NCI-H460 (cell line): ENCODE measurements around the genes ZW10 and BUD13.

DNA sequence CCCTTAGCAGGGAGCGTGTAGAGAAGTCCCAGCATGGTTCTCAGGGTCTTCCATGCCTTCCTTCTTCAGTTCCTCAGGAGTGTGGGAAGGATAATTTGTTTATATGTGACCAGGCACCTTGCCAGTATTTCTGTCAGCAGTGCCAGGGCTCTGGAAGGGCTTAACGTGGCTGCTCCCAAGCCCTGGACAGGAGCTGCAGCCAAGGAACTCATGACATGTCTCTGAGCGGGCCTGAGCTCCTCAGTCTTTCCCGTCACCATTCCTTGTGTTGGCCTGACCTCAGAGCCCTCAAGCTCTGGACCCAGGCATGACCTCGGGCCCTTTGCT is 264.0 kb upstream of the PLET1 start:
RAMPAGE:
- cytosol, long total RNA, result no peak
- long total RNA, result no peak
- nucleus, long total RNA, result no peak

DNA sequence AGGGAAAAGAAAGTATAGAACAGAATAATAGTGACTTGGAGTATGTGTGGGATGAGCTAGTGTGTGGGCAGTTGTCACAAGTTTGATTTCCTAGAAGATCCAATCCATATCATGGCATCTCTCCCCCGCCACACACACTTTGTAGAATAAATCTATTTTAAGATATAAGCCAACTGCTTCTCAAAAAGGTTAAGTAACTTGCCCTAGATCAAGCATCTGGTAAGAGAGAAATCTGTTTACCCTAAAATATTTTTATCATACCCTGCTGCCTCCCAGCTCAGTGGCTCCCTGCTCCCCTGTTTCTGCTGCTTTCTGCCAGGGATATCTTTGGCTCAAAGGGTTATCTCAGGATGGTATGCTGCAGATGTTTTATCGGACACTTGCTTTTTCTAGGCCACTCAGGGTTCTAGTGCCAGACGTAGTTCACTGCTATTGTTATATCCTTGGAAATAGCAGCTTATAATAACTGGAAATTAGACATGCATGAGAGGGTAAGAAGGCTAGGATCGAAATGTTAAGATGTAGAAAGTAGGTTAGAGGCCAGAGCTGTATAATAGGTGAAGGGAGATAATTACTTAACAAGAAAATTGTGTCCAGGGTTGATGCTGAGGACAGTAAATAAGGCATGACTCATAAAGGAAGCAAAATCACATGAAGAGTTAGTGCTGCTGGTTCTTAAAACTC is 129.9 kb downstream of the NCAM1 start:
RAMPAGE:
- cytosol, long total RNA, result no peak
- long total RNA, result no peak
- nucleus, long total RNA, result no peak

DNA sequence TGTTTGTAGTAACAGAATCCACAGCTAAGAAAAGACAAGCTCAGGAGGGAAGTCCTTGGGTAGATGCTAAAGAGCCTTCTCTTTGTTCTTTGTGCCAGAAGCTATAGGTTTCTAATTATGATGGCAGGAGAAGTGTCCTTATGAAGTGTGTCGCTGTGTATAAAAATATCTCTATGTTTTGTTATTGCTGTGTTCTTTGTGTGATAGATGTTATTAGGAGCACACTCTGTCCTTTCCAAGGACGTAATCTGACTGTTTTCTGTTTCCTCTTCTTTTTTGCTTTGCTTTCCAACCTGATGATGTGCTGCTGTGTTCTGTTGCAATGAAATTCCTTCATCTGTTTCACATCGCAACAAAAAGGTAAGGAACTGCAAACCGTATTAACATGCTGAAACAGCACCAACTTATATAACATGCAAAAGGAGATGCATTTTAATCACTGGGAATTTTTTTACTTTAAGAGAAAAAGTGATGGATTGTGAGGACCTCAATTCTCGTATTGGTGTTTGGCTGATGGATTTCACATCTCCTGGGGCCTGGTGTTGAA is 171.9 kb downstream of the NCAM1 start:
RAMPAGE:
- cytosol, long total RNA, result no peak
- long total RNA, result no peak
- nucleus, long total RNA, result no peak

RAMPAGE:
- cytosol, long total RNA, result no peak
- long total RNA, result no peak
- nucleus, long total RNA, result no peak
Measured at GRCh38 chr11:113399314-113399778, 11.8 kb downstream of the ANKK1 start.

DNA sequence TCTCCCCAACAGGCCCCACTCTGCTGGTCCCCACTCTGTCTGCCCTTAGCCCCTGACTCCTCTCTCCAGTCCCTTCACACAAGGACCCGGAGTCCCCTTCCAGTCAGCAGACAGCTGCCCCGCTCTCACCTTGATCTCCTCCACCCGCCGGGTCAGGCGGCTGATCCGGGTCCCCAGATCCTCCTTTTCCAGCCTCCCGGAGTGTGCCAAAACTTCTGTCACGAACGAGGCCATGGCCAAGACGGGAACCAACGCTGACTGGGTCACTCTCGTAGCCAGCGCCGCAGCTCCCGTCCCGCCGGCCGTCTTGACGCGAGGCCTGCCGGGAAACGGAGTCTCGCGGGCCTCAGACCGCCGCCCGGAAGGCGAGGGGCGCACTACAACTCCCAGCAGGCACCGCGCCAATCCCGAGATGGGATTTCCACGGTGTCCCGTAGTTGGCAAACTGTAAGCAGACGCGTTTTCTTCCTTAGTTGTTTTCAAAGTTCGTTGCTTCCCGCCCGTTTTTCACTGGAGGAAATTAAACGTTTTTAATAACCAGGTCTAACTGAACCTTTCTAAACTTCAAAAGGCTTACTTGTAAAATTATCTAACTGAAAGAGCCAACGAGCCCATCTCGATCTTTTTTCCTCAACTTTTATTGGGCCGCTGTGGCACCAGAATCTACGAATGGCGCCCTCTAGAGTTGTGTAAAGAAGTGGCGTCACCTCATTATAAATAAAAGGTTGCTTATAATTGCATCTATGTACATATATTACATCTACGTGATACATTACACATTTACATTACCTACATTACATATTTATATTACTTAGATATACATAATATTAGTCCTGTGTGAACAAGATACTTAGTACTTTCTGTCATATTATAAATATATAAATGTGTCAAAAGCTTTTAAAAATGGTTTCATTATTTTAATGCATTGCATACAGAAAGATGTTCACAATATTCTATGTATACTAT is at the start of gene ZW10:
Gene ZW10 (minus strand): TSS at position 260 of the 966 bp plus-strand sequence.
RAMPAGE:
- cytosol, long total RNA, result start-site peak on the minus strand centred at position 279 of the sequence, 72 bp wide, 268 and 356 reads in 2 replicates
- long total RNA, result start-site peak on the minus strand centred at position 260 of the sequence, 35 bp wide, 45 and 97 reads in 2 replicates
- nucleus, long total RNA, result start-site peak on the minus strand centred at position 279 of the sequence, 72 bp wide, 282 and 62 reads in 2 replicates

RAMPAGE:
- cytosol, long total RNA, result no peak
- long total RNA, result no peak
- nucleus, long total RNA, result no peak
Measured at GRCh38 chr11:114150894-114151161, 91.3 kb downstream of the ZBTB16 start.

GRCh38 chr11:114172165-114172967 is 112.9 kb downstream of the ZBTB16 start:
RAMPAGE:
- cytosol, long total RNA, result no peak
- long total RNA, result no peak
- nucleus, long total RNA, result no peak

RAMPAGE:
- cytosol, long total RNA, result no peak
- long total RNA, result no peak
- nucleus, long total RNA, result no peak
Measured at GRCh38 chr11:114208540-114209051, 87.6 kb upstream of the NNMT start.

DNA sequence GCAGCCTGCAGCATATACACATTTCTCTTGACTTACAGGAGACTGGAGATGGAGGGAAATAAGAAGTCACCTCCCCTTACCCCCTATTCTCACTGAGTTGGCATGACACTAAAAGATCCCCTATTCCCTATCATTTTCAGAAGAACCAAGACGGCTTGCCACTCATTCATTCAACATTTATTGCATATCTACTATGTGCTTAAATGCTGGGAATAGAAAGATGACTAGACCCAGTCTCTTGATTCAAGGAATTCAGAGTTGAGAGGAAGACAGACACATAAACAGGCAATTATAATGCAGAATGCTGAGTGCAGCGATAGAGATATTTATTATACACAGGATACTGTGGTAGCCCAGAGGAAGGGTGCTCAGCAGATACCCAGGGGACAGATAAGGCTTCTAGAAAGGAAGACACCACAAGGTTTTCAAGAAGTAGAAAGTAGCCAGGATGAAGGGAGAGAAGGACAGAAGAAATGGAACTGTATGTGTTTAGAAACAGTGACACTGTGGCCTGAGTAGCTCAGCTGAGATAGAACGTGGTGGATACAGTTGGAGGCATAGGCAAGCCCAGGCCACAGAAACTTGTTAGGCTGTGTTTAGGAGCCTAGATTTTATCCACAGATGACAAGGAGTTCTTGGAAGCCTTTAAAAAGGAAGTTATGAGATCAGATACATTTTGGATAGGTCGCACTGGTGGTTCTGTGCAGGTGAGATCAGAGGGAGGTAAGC is 79.4 kb upstream of the NNMT start:
RAMPAGE:
- cytosol, long total RNA, result no peak
- long total RNA, result no peak
- nucleus, long total RNA, result no peak

DNA sequence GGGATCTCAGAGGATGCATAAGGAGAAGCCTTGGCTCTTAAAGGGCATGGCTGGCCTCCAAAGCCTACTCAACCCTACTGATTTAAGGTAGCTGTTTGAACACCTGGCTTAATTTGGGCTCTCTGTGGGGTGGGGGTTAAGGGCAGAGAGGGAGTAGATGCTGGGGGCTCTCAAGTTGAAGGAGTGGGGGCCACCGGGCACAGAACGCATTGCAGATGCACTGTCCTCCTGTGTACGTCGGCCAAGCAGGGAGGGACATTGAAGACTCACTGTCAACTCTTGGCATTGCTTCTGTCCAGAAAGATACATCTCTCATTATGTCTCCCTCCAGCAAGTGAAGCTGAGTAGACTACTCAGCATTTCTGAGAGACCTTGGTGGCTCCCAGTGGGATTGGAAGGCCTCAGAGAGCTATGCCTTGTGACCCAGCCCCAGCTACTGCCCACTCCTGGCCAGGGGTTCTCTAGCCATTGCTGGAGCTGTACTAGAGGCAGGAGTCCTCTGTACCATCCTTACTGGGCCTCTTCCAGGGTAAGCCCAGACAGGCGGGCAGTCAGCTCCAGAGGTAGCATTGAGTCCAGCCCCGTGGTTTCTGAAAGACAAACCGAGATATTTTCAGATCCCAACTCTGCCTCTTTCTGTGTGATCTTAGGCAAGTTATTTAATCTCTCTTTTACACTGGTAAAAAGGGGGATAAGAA is 56.8 kb upstream of the NNMT start:
RAMPAGE:
- cytosol, long total RNA, result no peak
- long total RNA, result no peak
- nucleus, long total RNA, result no peak

RAMPAGE:
- cytosol, long total RNA, result no peak
- long total RNA, result no peak
- nucleus, long total RNA, result no peak
Measured at GRCh38 chr11:114252450-114253404, 43.5 kb upstream of the NNMT start.

DNA sequence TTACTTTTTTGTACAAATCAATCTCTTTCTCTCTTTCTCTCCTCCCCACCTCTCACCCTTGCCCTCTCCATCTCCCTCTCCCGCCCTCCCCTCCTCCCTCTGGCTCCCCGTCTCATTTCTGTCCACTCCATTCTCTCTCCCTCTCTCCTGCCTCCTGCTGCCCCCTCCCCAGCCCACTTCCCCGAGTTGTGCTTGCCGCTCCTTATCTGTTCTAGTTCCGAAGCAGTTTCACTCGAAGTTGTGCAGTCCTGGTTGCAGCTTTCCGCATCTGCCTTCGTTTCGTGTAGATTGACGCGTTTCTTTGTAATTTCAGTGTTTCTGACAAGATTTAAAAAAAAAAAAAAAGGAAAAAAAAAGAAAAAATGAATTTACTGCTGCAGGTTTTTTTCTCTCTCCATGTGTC is 40.8 kb upstream of the NNMT start:
RAMPAGE:
- cytosol, long total RNA, result no peak
- long total RNA, result no peak
- nucleus, long total RNA, result no peak

GRCh38 chr11:114280472-114281128 is 15.6 kb upstream of the NNMT start:
RAMPAGE:
- cytosol, long total RNA, result no peak
- long total RNA, result no peak
- nucleus, long total RNA, result no peak

GRCh38 chr11:114285464-114286370 is 10.5 kb upstream of the NNMT start:
RAMPAGE:
- cytosol, long total RNA, result no peak
- long total RNA, result no peak
- nucleus, long total RNA, result no peak

GRCh38 chr11:115168159-115168830 is 335.9 kb downstream of the CADM1 start:
RAMPAGE:
- cytosol, long total RNA, result no peak
- long total RNA, result no peak
- nucleus, long total RNA, result no peak

GRCh38 chr11:115396562-115396903 is 107.7 kb downstream of the CADM1 start:
RAMPAGE:
- cytosol, long total RNA, result no peak
- long total RNA, result no peak
- nucleus, long total RNA, result no peak

RAMPAGE:
- cytosol, long total RNA, result no peak
- long total RNA, result no peak
- nucleus, long total RNA, result no peak
Measured at GRCh38 chr11:115660165-115660755, 156.0 kb upstream of the CADM1 start.

DNA sequence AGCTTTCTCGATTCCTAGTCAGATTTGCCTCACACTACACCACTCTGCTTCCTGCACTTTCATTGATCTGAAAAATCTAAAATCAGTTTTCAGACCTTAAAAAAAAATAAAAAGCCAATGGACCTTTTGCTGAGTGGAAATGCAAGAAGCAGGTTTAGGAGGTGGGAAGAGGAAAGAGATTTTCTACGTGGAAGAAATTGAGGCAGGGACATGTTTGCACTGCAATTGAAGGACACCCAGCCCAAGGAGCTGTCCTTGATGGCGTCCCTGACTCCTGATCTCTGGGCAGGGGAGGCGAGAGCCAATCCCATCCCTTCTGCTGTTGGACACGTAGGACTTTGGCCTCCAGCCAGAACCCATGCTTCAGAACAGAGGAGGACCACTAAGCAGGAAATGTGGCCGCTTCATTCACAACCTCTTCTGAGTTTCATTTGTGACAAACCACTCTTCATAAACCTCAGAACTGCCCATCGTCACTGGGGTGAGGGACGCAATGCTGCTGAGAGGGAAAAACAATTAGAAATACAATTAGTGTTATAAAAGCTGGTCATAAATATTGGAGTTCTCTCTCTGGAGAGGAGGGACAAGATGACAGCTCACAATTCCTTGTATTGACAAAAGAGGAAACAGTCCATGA is 216.3 kb upstream of the CADM1 start:
RAMPAGE:
- cytosol, long total RNA, result no peak
- long total RNA, result no peak
- nucleus, long total RNA, result no peak

DNA sequence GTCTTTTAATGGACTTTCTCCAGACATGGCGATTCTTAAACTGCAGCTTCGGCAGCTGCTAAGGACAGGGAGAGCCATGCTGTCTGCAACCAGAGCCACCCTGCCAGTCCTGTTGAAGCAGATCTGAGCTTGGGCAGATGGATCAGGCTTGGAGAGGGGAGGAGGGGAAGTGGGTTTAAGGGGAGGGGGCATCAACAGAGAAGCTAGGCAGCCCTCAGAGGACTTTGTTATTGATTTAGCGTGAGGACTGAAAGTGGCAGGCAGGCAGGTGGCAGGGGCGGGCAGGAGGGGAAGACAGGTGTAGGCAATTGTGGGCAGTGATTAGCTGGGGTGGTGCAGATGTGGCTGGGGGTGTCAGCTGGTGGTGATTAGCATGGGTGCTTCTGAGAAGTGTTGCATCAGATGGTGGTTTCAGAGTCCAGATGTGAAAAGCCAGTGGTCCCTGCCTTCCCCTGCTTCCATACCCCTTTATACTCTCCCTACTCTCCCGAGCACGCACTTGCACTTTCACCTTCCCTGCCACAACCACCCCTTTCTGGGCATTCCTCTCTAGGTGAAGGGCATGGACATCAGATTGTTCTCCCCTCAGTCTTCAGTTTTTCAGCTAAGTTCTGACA is 435.5 kb upstream of the CADM1 start:
RAMPAGE:
- cytosol, long total RNA, result no peak
- long total RNA, result no peak
- nucleus, long total RNA, result no peak

DNA sequence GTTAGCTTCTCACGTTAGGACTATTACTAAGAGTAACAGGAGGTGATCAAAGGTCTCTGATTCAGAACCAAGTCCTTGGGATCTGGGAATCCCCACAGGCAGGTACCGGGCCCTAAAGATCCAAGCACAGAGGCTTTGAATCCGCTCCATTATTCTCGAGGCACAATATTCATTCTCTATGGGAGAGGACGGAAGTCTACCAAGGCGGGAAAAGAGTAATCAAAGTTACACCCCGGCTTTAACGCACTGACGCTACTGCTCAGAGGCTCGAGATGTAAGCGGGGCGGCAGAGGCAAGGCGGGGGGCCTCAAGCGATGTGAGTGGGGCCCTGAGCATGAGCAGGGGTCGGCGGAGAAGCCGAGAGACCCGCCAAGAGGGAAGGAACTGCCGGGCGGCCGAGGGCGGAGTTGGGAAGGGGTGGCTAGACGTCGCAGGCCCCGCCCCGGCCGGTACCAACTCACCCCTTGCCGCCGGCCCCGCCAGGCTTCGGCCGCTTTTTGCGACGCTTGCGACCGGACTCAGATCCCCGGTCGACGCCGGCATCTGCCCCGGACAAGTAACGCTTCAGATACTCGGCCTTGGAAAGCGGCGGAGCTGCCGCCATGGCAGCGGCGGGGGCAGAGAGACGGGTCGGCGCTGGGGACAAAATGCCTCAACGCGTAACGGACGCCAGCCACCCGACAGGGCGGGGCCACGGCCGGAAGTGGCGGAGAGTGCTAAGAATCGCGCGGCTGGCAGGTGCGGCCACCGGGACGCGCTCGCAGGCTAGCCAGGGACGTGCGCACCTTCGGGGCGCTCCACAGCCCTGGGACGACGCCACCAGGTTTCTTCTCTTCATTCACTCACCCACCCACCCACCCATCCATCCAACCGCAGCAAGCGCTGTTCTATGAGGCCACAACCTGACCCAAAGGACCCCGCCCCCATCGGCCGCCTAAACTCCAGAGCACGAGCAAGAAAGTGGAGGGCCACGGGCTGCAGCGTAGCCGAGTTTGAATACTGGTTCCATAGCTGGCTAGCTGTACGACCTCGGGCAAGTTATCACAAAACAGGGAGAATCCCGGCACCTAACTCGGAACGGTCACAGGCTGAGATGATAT is at the start of gene BUD13:
Gene BUD13 (minus strand): TSS at position 627 of the 1,100 bp plus-strand sequence.
RAMPAGE:
- cytosol, long total RNA, result start-site peak on the minus strand centred at position 620 of the sequence, 15 bp wide, 230 and 84 reads in 2 replicates
- long total RNA, result start-site peak on the minus strand centred at position 625 of the sequence, 16 bp wide, 103 and 188 reads in 2 replicates
- nucleus, long total RNA, result start-site peak on the minus strand centred at position 620 of the sequence, 15 bp wide, 244 and 83 reads in 2 replicates